ENCODE measurements around a stretch of chr10.

DNA sequence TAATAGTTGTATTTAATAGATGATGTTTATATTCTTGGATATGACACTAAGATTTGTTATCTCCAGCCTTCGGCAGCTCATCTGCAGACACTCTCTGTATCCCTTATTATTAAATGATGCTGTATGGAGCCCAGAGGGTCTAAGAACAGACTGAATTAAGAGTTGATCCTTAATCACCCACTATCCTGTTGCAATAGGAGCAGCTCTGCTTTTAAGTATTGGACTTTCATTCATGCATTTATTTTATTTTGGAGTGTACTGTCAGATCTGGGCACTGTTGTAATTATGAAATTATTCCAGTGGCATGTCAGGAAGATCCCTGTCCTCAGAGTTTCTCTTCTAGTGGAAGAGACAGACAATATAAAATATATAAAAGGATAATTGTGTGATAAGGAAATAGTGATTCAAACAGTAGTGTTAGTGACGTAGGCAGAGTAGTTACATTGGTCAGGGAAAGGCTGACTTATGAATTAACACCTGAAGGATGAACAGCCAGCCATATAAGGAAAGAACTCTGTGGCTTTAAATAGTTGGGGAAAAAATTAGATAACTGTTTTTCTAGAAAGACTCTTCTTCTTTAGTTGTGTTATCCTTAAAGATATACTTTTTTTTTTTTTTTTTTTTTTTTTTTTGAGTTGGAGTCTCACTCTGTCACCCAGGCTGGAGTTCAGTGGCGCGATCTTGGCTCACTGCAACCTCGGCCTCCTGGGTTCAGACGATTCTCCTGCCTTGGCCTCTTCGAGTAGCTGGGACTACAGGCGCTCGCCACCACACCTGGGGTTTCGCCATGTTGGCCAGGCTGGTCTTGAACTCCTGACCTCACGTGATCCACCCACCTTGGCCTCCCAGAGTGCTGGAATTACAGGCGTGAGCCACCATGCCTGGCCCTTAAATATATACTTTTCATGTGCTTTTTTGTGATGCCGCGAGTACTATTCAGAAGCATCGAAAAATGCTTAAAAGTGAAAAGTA is 37.7 kb downstream of the WAC start:
CAGE:
- cytosol, long polyA minus RNA: no peak
- cytosol, long polyA plus RNA: no peak
- long polyA plus RNA: no peak
- nucleus, long polyA minus RNA: no peak
- nucleus, long polyA plus RNA: no peak

GRCh38 chr10:28623941-28624609 is 53.2 kb upstream of the BAMBI start:
CAGE:
- cytosol, long polyA minus RNA: no peak
- cytosol, long polyA plus RNA: no peak
- long polyA plus RNA: no peak
- nucleus, long polyA minus RNA: no peak
- nucleus, long polyA plus RNA: no peak

DNA sequence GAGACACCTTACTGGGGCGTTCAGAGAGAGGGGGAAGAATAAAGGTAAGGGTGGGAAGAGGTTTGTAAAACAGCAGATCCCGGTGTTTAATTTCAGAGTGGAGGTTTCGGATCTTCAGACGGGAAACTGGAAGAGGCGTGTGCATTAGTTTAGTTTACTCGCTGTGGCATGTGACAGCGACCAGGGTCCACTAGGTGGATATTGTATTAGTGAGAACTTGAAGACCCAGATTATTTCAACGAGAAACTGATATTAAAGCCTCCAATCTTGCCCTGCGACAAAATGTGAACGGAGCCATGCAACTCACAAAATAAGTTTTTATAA is 2.7 kb downstream of the BAMBI start:
CAGE:
- cytosol, long polyA minus RNA: no peak
- cytosol, long polyA plus RNA: no peak
- long polyA plus RNA: no peak
- nucleus, long polyA minus RNA: no peak
- nucleus, long polyA plus RNA: no peak

CAGE:
- cytosol, long polyA minus RNA: no peak
- cytosol, long polyA plus RNA: no peak
- long polyA plus RNA: no peak
- nucleus, long polyA minus RNA: no peak
- nucleus, long polyA plus RNA: no peak
Measured at GRCh38 chr10:28795649-28796236, 118.4 kb downstream of the BAMBI start.

DNA sequence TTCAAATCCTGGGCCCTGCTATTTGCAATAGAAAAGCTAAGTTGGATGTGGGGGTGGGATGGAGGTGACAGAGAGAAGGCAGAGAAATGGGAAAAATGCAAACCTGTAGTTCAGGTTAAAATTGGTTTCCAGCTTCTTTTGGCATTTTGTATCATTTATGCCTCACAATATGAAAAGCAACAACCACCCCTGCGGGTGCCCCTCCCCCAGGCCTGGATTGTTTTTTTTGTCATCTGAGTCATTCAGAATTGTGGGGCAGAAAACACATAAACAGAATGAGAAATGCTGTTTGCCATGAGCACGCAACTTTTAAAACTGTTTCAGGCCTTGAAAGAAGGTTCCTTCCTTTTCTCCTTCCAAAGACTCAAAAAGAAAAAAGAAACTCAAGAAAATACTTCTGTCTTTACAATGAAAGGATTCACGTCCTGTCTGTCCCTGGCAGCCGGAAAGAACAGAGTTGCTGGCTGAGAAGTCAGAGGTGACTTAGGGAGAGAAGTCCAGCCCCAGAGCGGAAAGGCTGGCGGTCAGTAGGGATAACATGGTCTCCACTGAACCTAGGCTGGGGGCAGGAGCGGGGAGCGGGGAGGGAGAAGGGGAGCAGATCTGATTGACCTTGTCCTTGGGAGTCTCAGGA is 133.1 kb downstream of the BAMBI start:
CAGE:
- cytosol, long polyA minus RNA: no peak
- cytosol, long polyA plus RNA: no peak
- long polyA plus RNA: no peak
- nucleus, long polyA minus RNA: no peak
- nucleus, long polyA plus RNA: no peak

DNA sequence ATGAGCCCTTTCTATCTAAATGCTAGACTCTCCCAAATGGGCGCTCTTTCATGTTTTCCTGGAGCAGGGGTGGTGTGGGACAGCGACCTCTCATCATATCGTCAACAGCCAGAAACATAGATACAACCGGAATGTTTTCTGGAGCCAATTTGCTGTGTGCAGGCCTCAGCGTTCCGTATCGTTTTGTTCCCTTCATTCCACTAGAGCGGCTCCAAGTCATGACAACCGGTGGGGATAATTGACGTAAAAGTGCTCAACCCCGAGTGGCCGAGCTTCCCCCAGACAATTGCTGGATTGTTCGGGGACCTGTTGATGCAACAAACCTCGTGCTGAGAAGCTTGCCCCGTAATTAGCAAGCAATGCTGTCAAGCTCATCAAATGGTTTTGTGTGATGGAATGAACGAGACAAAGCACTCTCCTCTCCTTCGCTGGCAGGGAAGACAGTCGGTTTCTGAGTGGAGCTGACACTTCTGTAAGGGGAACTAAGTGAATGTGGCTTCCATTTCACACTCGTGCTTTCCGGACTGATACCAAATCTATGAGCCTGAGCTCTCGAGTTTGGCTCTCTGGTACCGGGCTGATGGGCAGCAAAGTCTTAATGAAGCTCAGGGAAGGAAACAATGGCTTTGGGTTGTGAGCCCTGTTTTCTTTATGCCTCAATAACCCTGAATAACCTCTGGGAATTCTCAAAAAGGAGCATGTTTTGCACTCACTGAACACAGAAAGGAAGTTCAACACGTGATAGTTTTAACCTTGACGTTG is 220.4 kb downstream of the BAMBI start:
CAGE:
- cytosol, long polyA minus RNA: no peak
- cytosol, long polyA plus RNA: no peak
- long polyA plus RNA: no peak
- nucleus, long polyA minus RNA: no peak
- nucleus, long polyA plus RNA: no peak

DNA sequence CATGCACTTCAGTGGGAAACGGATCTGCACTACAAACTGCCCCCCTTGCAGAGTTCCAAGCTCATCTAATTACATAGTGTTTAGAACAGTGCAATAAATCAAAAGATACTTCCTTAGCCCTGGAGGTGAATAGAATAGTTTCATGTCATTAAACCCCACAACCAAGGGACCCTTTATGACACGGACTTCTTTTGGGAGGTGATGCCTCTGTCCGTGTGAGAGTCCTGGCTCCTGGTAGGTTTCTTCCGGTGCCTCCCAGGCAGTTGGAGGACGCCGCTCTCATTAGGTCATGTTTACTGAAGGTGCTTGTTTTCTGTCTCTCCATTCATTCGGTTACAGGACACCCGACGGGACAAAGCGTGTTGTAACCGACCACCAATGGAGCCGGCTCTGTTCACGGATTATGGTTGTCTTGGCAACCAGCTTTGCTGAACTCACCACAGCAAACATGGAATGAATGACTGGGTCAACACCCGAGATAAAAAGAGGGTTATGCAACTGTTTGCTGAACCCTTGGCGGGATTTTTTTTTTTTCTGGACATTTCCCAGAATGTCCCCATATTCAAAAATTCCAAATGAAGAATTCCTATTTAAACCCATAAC is 262.4 kb downstream of the BAMBI start:
CAGE:
- cytosol, long polyA minus RNA: no peak
- cytosol, long polyA plus RNA: no peak
- long polyA plus RNA: no peak
- nucleus, long polyA minus RNA: no peak
- nucleus, long polyA plus RNA: no peak

GRCh38 chr10:29453118-29453647 is 164.3 kb downstream of the LYZL1 start:
CAGE:
- cytosol, long polyA minus RNA: no peak
- cytosol, long polyA plus RNA: no peak
- long polyA plus RNA: no peak
- nucleus, long polyA minus RNA: no peak
- nucleus, long polyA plus RNA: no peak

GRCh38 chr10:29462179-29462489 is 172.6 kb downstream of the SVIL start:
CAGE:
- cytosol, long polyA minus RNA: no peak
- cytosol, long polyA plus RNA: no peak
- long polyA plus RNA: no peak
- nucleus, long polyA minus RNA: no peak
- nucleus, long polyA plus RNA: no peak

CAGE:
- cytosol, long polyA minus RNA: no peak
- cytosol, long polyA plus RNA: no peak
- long polyA plus RNA: no peak
- nucleus, long polyA minus RNA: no peak
- nucleus, long polyA plus RNA: no peak
Measured at GRCh38 chr10:29470872-29471605, 163.7 kb downstream of the SVIL start.

DNA sequence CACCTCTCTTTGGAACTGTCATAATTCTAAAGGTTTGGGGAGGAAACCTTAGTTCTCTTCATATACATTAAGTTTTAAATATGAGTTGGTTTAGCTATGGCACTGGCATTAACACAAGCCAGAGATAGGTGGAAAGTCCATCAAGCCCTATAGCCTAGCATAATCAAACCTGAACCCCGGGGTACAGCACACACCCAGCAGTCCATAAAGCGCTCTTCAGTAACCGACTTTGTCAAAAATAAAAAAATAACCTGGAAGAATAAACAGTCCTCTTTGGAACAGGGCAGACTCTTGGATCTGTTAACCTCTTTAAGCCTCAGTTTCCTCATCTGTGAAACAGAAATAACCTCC is 99.4 kb upstream of the SVIL start:
CAGE:
- cytosol, long polyA minus RNA: no peak
- cytosol, long polyA plus RNA: no peak
- long polyA plus RNA: no peak
- nucleus, long polyA minus RNA: no peak
- nucleus, long polyA plus RNA: no peak

DNA sequence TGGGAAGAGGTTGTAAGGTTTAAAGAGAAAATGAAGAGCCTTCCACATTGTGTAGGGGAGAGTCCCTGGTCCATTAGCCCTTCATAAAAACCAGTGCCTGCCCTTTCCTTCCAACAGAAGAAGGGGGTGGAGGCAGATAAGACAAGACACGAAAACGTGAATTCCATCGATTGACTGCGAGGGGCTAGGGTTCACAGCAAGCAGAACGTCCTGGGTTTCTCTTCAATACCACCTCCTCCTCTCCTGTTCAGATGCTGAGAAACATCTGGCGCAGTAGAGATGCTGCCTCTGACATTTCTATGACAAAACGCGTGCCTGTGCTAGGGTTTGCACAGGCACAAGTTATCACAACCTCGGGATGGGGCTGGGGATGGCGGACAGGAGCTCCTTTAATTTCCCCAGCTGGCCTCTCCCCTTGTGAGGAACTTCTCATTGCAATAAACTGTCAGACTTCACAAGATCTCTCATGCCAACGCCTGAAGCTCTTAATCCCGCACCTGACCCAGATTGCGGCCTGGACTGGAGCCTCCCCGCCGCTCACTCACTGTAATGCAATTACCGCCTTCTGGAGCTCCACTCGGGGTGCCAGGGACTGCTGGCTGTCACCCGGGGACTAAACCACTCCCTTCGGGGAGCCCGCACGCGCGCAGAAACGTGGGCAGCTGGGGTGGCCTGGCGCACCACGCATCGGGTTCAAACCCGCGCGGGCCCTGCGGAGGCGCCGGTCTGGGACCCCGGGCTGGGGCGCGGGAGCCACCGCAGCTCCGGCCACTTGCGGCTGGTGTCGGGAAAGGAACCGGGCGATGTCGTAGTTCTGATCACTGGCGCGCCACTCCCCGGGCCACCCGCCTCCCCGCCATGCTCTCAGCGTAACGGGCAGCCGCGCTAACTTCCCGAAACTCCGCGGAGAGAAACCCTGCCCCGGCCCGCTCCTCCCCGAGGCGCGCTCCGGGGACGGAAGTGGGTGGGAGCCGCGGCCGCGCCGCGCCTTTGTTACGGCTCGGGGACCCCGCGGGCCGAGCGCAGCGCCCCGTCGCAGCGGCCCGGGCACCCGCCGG is 100.1 kb upstream of the SVIL start:
CAGE:
- cytosol, long polyA minus RNA: no peak
- cytosol, long polyA plus RNA: no peak
- long polyA plus RNA: no peak
- nucleus, long polyA minus RNA: no peak
- nucleus, long polyA plus RNA: no peak

DNA sequence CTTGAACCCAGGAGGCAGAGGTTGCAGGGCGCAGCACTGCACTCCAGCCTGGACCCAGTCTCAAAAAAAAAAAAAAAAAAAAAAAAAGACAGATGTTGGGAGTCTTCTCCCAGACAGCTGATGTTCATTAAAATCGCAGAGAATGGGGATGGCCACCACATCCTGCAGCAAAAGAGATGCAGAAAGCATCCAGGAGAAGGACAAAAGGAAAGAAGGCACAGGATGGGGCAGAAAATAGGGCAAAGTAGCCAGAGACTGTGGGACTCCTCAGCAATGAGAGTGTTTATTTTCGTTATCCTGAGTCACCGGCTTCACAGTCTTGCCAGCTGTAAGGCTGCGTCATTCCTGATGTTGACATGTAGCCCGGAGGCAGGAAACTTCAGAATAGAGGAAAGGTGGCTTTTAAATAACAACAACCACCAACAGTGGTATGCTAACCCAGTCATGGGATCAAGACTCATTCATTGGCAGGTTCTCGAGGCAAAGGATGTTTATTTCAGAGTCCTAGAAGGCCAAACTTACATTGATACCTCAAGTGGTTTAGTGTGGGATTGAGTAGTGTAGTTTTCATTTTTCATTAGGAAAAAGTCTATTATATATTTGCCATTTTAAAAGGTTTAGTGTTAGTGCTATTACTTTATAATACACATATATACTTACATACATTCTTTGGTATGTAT is 149.6 kb upstream of the SVIL start:
CAGE:
- cytosol, long polyA minus RNA: no peak
- cytosol, long polyA plus RNA: no peak
- long polyA plus RNA: no peak
- nucleus, long polyA minus RNA: no peak
- nucleus, long polyA plus RNA: no peak

DNA sequence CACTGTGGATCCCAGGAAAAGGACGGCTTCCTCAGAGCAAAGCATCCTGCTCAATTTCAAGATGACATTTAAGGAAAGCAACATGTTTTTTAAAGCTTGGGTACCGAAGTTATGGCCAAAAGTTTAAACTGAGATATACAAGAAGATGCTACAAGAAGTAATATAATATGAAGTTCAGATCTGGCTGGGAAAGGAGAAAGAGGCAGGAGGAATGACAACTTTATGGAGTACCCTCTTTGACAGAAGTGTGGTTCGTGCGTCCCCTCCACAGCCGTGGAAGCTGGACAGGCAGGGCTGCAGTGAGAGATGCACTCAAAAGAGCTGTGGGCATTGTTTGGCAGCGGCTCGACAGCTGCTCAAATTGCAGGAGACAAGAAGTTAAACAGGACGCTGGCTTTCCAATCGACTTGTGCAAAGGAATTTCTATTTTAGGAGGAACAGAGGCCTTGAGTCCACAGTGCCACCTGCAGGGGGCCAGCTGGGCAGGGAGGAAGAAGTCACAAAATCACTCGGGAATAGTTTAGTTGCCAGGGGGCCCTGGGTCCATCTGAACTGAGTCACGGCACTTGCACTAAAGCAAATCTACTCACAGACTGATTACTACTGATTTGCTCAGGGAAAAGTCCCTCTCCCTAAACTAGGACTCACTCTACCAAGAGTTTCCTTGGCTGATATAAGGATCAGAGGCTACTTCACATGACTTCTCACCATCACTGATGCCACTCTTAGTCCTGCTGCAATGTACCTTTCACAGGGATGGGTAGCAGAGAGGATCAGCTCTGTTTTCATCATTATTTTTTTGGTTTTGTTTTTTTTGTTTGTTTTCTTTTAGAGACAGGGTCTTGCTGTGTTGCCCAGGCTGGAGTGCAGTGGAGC is 201.0 kb downstream of the JCAD start:
CAGE:
- cytosol, long polyA minus RNA: no peak
- cytosol, long polyA plus RNA: no peak
- long polyA plus RNA: no peak
- nucleus, long polyA minus RNA: no peak
- nucleus, long polyA plus RNA: no peak

CAGE:
- cytosol, long polyA minus RNA: no peak
- cytosol, long polyA plus RNA: no peak
- long polyA plus RNA: no peak
- nucleus, long polyA minus RNA: no peak
- nucleus, long polyA plus RNA: no peak
Measured at GRCh38 chr10:29956316-29957005, 102.9 kb downstream of the JCAD start.

DNA sequence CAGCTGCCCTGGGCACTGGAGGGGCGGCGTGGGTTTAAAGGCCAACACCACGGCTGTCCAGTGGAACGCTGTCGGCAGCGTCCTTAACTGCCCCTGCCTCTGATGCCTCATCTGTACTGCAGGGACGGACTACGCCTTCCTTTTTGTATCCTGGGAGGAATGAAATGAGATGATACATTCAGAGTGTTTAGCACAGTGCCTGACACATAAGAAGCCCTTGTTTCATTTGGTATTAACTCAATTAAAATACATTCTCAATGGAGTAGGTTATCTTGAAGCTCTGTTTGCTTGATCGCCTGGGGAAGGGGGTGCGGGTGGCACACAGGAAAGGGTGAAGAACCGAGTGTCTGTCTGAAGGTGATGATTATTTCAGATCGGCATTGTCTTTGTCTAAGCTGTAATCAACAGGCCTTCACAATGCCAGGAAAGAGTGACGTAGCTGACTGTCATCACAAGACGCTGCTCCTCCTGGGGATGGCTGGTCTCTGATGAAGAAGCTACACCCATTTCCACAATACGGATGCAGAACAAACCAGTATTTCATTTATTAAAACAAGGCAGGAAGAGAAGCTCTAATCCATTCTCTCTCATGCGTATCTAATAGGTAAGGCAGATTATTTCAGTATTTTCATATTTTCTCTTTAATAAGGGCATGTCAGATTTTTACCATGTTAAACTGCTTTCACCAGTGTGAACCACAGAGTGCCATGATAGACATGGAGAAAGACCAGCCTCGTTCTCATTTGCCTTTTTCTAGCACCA is 19.4 kb downstream of the JCAD start:
CAGE:
- cytosol, long polyA minus RNA: no peak
- cytosol, long polyA plus RNA: no peak
- long polyA plus RNA: no peak
- nucleus, long polyA minus RNA: no peak
- nucleus, long polyA plus RNA: no peak

GRCh38 chr10:30247654-30248113 is 101.4 kb downstream of the MTPAP start:
CAGE:
- cytosol, long polyA minus RNA: no peak
- cytosol, long polyA plus RNA: no peak
- long polyA plus RNA: no peak
- nucleus, long polyA minus RNA: no peak
- nucleus, long polyA plus RNA: no peak

GRCh38 chr10:30359548-30360198 is 10.6 kb upstream of the MTPAP start:
CAGE:
- cytosol, long polyA minus RNA: no peak
- cytosol, long polyA plus RNA: no peak
- long polyA plus RNA: no peak
- nucleus, long polyA minus RNA: no peak
- nucleus, long polyA plus RNA: no peak

DNA sequence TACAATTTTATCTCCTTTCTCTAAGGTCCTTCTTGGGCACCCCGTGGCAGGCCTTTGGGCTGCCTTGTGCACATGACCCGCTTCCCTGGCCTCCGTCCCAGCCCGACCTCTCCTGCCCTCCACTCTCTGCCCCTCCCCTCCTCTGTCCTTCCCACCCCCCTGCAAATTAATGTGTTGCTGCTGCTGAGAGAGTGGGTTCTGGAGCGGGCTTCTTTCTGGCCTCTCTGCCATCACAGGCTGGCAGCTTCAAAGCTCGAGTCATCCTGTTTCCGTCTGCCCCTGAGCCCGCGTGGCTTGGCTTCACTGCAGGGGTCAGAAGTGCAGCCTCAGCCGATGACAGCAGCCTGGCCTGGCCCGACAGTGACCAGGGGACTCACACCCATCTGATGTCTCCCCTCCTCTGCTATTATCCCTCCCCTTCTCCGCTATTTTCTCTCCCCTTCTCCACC is 24.2 kb downstream of the LYZL2 start:
CAGE:
- cytosol, long polyA minus RNA: no peak
- cytosol, long polyA plus RNA: no peak
- long polyA plus RNA: no peak
- nucleus, long polyA minus RNA: no peak
- nucleus, long polyA plus RNA: no peak

DNA sequence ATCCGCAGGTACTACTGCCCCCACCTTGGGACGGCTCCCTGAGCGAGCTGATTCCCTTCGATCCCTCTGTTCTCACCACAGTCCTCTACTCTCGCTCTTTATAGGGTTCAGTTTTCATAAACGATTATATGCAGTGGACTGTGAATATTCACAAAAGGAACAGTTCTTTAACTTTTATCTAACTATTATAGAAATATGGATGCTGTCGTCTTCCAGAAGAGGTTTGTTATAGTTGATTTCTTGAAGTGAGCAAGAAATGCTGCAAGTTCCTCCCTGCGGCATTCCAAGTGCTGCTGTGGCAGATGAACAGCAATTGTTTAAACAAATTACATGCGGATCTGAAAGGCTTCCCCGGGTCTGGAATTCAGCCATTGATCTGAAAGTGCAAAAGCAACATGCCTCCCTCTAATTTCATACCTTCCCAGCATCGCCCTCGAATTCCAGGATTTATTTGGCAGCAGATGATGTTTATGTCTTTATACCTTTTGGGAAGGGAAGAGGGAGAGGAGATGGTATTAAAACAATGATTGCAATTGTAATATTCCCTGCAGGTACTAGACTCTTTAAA is 70.8 kb upstream of the LYZL2 start:
CAGE:
- cytosol, long polyA minus RNA: no peak
- cytosol, long polyA plus RNA: no peak
- long polyA plus RNA: no peak
- nucleus, long polyA minus RNA: no peak
- nucleus, long polyA plus RNA: no peak

All from keratinocyte (primary cell).